Epithelial cell of alveolus of lung (primary cell): ENCODE data around the genes GPC2, PPP1R35 and TRIM56.

- RAMPAGE, long total RNA = no peak
- RRBS = no CpG with 5 or more reads among the region's 3 CpGs
These were observed 3.0 kb upstream of the FAM200A start for GRCh38 chr7:99554802-99555475.

DNA sequence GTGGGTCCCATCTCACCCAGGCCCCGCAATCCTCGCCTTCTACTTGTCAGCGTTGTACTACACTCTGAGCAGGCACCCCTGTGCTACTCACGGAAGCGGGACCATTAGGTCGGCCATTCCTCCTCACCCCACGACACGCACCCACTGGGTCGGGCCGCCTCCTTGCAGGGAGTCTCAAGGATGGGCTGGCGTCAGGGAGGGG lies 382 bp upstream of the ZNF655 start:
- RAMPAGE, long total RNA = no peak
- RRBS = no CpG with 5 or more reads among the region's 11 CpGs

- RAMPAGE, long total RNA = no peak
- RRBS = no CpG with 5 or more reads among the region's 3 CpGs
These were observed 1.9 kb downstream of the ZNF655 start for GRCh38 chr7:99560431-99560726.

- RAMPAGE, long total RNA = no peak
- RRBS = no CpG with 5 or more reads among the region's 4 CpGs
These were observed 14.0 kb downstream of the ZNF655 start for GRCh38 chr7:99572340-99572905.

DNA sequence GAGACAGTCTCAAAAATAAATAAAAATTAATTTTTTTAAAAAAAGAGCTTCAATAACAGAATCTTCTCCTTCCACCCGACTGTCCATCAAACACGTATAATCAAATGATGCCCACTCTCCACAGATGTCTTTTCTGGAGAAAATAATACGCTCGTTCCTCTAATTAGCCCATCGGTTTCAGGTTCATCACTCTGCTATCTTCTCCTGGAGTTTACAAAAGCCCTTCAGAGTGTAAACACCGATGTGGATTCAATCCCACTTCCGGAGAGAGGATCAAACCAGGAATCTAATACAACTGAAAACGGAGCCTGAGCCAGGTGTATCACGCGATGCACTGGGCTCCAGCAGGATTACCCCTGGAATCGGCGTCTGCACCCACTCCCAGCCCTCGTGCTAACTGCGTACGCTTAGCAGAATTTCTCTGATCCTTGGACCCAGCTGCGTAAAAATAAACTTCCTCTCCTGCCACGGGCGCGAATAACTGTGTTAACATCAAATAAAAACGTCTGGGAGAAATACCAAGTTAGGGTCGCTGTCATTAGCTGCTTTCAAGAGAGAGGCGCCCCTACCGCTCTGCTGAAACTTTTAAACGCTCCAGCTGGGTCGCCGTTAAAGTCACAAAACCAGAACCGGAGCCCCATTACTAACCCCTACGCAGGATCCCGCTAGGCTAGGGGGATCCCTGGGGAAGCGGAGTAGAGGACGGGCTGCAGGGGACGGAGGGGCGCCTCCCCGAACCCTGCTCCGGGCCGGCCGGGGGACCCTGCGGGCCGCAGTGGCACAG lies 548 bp downstream of the ZNF3 start:
- RAMPAGE, long total RNA = no peak
- RRBS = 2% methylated on average over 3 of the region's 39 CpGs

DNA sequence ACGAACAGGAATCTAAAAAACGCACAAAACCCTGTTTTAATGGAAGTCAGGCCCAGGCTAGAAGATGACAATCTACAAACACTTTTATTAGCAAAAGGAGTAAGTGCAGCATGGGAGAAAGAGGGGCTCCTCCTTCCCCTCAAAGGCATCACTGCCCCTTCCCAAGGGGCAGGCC lies 3.8 kb downstream of the COPS6 start:
- RAMPAGE, long total RNA = no peak
- RRBS = no CpG with 5 or more reads among the region's 2 CpGs

DNA sequence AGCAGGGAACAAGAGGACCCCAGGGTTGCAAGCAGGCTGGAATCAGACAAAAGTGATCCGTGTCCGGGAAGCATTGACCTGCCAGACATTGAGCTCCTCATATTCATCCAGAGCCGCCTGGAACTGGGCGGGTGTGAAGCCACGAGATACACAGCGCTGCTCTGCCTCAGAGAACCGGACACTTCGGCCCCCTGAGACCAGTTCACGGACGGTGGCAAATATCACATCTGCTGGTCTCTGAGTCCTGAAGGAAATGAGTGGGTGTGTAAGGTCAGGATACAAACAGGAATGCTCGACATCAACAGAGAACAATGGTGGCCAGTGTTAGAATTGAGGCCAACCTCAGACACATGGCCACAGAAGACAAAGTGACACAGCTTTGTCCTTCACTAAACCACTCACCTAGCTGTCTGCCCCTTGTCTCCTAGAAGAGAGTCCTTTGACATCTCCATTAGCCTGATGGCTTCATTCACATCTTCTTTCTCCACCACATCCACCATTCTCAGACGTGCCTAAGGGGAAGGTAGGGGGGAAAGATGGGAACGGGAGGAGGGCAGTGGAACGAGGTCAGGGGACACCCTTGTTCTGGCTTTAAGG lies 4.2 kb downstream of the COPS6 start:
- RAMPAGE, long total RNA = no peak
- RRBS = no CpG with 5 or more reads among the region's 14 CpGs

- RAMPAGE, long total RNA = start-site peak on the minus strand at chr7:100177344-100177400, 38 and 15 reads in 2 replicates
- RRBS = 1% methylated on average over 32 of the region's 88 CpGs
These were observed at the start of gene GPC2 for GRCh38 chr7:100176949-100178213. GPC2 (minus strand) TSS chr7:100177381.

DNA sequence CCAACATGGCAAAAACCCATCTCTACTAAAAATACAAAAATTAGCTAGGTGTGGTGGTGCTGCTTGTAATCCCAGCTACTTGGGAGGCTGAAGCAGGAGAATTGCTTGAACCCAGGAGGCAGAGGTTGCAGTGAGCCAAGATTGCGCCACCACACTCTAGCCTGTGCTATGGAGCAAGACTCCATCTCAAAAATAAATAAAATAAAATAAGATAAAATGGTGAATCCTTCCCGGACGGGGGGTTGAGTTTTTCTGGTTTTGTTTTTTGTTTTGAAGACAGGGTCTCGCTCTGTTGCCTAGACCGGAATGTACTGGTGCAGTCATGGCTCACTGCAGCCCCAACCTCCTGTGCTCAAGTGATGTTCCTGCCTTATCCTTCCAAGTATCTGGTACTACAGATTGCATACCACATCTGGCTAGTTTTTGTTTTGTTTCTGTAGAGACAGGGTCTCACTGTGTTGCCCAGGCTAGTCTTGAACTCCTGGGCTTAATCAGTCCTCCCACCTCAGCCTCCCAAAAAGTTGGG lies 14.7 kb downstream of the STAG3 start:
- RAMPAGE, long total RNA = no peak
- RRBS = 78% methylated on average over 2 of the region's 5 CpGs

DNA sequence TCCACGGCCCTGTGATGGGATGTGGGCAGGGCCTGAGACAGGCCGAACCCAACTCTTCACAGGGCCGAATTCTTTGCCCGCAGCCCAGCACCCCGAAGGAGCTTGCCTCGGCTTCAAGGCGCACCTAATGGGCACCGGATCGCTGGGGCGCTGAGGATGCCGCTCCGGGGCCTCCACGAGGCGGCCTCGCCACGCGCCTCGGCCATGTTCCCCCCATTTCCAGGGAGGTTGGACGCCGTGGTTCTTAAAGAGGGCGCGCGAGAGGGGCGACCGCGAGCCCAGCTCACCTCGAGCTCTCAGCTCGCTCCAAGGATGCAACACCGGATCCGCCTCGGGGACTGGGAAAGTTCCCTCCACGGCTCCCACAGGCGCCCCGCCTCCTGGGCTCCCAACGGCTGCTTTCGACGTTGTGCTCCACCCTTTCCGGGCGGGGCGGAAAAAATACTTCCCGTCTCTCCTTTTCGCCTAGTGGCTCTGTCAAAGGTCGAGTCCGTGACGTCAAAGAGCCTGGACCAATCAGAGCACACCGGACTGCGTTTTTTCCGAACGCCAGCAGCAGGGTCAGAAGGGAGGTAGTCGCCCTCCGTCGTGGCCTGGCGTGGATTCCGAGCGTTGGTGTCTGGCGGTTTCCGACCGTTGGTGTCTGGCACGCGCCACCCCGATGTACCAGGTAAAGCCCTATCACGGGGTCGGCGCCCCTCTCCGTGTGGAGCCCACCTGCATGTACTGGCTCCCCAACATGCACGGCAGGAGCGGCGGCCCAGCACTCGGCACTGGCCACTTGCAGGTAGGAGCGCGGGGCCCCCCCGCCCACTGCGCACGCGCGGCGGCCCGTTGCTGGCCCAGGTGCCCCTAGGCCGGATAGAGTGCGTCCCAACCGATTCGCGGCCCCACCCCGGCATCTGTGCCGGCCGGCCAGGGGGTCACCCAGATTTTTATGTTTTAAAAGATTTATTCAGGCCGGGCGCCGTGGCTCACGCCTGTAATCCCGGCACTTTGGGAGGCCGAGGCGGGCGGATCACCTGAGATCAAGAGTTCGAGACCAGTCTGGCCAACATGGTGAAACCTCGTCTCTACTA lies 22.0 kb upstream of the PILRB start:
- RAMPAGE, long total RNA = start-site peak on the minus strand centred at position 367 of the sequence, 91 bp wide, 338 and 359 reads in 2 replicates
- RRBS = no CpG with 5 or more reads among the region's 96 CpGs

DNA sequence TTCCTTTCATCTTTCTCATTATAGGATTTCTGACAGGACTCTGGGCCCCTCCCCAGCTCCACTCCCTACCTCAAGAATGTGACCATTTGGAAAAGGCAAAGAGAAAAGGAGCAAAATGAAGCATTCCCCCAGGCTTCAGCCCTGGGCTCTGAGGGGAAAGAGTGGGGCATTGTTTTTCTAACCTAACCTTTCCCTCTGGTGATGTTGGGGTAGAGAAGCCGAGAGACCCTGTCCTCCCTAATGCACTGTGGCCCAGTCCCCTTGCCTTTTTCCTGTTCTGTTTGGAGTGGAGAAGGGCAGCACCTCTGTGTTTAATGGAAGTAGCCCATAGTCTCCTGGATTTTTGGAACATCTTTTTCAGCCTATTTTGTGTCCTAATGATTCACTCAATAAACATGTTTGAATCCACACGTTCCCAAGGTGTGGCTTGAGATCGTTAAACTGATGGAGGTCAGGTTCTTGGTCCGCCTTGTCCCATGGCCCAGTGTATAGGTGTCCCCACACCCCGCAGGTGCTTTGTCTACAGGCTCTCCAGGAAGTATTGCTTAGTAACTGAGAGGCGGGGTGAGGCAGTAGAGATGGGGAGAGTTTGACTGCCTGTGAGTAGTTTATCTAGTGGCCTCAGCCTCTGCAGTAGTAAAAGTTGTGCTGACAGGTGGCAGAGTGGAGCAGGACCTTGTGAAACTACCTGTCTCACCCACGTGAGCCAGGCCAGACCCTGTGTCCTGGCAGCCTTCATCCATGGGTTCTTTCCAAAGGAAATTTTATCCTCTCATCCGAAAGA lies 16.8 kb upstream of the PILRB start:
- RAMPAGE, long total RNA = no peak
- RRBS = no CpG with 5 or more reads among the region's 8 CpGs

- RAMPAGE, long total RNA = no peak
- RRBS = no CpG with 5 or more reads among the region's 14 CpGs
These were observed 13.2 kb upstream of the PILRB start for GRCh38 chr7:100344497-100345274.

GRCh38 chr7:100359281-100359710 lies 1.4 kb downstream of the PILRB start:
- RAMPAGE, long total RNA = no peak
- RRBS = no CpG with 5 or more reads among the region's 7 CpGs

DNA sequence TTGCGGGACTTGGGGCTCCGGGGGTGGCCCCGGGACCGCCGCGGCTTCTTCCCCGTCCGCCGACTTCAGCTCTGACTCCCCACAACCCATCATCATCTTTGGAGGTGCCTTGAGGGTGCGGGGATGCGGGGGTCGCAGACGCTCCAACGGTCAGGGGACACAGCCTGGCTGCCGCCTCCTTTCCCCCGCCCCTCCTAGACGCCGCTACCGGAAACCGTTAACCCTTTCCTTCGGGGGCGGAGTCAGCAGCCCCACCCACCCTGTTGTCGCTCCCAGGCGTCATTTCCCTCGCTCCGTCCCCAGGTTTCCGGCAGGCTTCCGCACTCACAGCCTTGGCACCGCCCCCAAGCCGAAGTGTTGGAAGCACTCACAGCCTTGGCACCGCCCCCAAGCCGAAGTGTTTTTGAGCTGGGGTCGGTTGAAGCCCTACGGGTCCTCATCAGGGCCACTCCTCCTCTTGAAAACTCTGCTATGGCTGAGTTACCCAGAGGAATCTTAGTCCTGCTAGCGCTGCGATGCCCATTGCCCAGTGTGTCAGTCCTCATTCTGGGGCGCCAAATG lies at the start of gene PPP1R35:
TSS of gene PPP1R35 (minus strand) at position 219 of the 561 bp plus-strand sequence.
- RAMPAGE, long total RNA = no peak
- RRBS = 2% methylated on average over 10 of the region's 37 CpGs

GRCh38 chr7:100444308-100445148 lies 8.2 kb upstream of the PPP1R35 start:
- RAMPAGE, long total RNA = no peak
- RRBS = no CpG with 5 or more reads among the region's 14 CpGs

- RAMPAGE, long total RNA = no peak
- RRBS = 0% methylated on average over 2 of the region's 22 CpGs
These were observed 2.5 kb downstream of the PCOLCE start for GRCh38 chr7:100604671-100604985.

GRCh38 chr7:100966869-100967388 lies 2.4 kb upstream of the MUC12 start:
- RAMPAGE, long total RNA = no peak
- RRBS = no CpG with 5 or more reads among the region's 17 CpGs

- RAMPAGE, long total RNA = no peak
- RRBS = no CpG with 5 or more reads among the region's 13 CpGs
These were observed 14.2 kb downstream of the MUC12 start for GRCh38 chr7:100983253-100984207.

- RAMPAGE, long total RNA = no peak
- RRBS = no CpG with 5 or more reads among the region's 38 CpGs
These were observed at the start of gene TRIM56 for GRCh38 chr7:101084991-101086236. TRIM56 (plus strand) TSS chr7:101085481.

- RAMPAGE, long total RNA = no peak
- RRBS = no CpG with 5 or more reads among the region's 14 CpGs
These were observed 10.2 kb downstream of the TRIM56 start for GRCh38 chr7:101095355-101095938.